Peyer's patch (tissue), 4 donors: ENCODE results near the gene DOK5.

DNA sequence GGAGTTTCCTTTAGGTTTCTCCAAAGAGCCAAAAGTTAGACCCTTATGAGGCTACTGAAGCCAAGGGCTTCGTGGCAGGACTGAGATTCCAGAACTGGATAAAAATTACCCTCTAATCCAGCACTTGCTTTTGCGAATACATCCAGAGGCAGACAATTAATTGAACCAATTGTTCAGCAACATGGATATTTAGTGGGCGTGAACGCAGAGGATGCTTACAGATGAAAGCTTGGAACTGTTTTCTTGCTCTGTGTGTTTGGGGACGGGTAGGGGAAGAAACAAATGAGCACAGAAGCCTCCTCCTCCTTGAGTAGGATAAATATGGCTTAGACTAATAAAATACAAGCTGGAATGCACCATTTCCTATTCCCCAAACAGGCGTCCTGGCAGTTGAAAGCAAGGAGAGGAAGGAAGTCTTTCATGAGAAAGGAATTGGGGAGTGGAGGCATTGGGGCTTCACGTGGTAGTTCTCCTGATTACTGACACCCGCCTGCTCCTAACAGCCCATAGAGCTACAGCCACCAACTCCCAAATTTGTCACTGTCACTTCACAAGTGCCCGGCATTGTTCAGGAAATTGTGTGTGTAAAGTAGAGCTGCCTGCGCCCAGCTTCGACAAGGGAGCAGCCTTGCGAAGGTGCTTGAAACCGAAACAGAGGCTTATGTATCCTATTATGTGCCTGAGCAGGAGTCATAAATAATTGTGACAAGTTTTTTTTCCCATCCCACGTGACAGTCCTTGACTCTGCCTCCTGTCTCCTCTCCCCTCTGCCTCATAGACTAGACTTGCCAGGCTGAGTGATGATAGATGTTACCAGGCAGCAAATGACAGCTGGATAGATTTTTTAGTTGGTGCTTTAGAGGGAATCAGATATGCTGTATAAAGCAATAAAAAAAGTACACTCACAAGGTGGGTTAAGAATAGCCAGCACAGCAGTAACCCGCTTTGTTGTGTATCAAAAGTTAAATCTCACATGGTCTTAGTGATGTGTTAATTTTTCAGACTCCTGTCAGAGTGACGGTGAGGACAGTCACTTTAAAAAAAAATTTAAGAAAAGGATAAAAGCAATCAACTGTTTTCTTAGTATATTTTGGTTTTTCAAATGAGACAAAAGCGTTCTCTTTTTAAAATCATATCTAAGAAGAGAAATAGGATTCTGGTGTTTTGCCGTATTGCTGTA is 301.7 kb upstream of the ZFP64 start:
- PRO-cap = no peak
- RAMPAGE, long total RNA, 4 experiments = no peak in any of the 4 experiments

- PRO-cap = no peak
- RAMPAGE, long total RNA, 4 experiments = no peak in any of the 4 experiments
These were observed 49.0 kb upstream of the TSHZ2 start for GRCh38 chr20:52923168-52923628.

DNA sequence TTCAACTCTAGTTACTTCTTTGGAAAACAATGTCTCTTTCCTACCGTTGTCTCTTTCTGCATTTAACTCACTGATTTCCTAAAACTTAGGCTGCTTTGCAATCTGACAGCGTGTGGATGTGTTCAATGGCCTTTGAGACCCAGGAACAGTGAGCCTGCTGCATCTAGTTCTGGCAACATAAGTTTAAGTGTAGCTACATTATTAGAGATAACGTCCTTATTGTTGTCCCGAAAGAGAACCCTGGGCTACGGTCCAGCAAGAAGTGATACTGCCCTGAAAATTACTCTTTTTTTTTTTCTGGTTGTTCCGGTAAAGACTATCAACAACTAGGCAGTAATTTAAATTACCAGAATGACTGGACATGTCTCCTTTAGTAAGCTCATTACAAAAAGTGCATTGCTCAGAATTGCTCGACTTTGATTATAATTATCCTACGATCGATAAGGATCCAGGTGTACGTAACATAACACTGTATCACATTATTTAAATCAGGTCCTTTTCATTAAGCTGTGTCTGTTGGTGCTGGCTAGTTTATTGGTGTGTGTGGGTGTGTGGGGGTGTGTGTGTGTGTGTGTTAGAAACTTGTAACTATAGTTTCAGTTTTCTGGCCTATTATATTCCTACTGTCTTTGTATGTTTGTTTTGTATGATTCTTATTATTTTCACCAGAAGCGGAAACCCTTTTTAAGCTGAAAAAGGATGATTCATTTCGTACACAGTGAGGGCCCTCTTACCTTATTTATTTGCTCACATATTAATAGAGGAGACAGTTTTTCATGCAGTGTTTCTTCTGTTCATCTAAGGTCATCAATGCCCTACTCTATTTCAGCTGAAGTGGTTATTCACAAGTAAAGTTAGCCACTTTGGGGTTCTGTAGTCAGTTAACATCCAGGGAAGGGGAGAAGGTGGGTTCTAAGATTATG is 3.1 kb downstream of the TSHZ2 start:
- PRO-cap = no peak
- RAMPAGE, long total RNA, 4 experiments = no peak in any of the 4 experiments

GRCh38 chr20:53149243-53149764 is 177.1 kb downstream of the TSHZ2 start:
- PRO-cap = no peak
- RAMPAGE, long total RNA, 4 experiments = no peak in any of the 4 experiments

DNA sequence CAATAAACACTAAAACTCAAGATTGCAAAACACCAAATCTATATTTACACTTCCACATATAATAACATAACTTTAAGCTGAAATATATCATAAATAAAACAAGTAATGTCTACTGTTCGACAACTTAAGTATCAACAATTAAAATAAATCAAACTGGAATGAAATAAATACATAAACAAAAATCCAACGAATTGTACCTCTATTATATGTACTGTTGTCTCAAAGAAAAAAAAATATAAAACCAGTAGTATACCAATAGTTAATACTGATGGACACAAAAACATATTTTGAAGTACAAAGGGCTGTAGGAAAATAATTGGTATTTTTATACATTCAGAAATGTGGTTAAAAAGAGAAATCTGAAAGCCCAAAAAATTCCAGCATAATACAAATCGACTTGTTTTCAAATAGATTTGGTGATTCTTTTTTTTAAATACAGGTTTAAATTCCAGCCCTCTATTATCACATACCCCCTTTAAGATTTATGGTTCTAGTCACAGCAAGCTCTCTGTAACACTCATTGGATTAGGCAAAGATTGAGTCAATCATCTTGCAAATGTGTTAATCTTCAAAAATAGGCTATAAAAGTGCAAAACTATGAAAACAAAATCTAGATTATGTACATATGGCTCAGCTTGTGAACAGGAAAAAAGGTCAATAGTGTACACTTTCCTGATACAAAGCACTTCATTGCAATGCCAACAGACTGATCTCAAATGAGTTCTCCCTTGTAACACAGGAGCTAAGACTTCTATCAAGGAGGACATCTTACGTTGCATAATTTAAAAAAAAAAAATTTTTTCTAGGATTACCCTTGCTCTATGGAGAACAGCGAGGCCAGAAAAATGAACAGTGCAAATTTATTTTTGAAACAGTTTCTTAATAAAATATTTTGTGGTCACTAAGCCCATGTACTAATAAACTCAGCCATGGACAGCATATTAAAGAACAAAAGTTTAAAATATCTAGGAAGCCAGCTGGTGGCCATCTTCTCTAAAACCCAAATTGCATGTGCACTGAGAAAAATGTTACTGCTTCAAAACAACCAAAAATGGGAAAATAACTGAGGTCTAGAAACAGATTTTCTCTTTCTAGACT is 26.2 kb downstream of the ZNF217 start:
- PRO-cap = no peak
- RAMPAGE, long total RNA, 4 experiments = no peak in any of the 4 experiments

DNA sequence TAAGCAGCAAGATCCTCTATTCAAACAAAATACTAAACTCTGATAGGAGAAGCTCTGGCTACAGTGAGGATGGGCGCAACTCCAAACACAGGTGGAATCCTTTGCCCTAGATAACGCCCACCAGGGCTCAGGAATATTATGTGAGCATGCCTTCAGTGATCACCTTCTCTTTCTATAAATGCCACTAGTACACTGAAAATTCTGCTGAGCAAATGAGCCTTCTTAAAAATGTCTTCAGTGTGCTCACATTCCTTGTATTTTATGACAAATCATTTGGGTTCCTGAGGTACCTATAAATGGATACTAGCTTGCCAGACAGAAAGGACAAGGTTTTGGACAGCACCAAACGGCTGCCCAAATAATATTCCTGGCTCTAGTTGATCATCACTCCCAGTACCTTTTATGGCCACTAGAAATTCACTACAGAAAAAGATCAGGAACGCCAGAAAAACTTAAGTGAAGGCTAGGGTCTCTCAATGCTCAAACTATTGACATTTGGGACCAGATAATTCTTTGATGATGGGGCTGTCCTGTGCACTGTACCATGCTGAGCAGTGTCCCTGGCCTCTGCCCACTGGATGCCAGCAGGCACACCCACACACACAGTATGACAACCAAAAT is 13.1 kb downstream of the ZNF217 start:
- PRO-cap = no peak
- RAMPAGE, long total RNA, 4 experiments = no peak in any of the 4 experiments

DNA sequence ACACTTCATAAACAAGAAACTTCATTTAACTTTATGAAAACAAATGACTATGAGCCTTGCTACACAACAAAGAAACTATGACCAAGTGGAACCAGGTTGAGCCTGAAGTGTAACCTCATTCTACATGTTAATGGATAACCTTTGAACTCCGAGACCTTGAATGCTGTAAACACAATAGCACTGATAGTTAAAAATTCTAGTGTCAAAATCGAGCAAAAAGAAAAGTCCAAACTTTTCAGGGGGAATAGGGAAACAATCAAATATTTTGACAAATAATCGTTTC is 2.1 kb upstream of the ZNF217 start:
- PRO-cap = no peak
- RAMPAGE, long total RNA, 4 experiments = no peak in any of the 4 experiments

DNA sequence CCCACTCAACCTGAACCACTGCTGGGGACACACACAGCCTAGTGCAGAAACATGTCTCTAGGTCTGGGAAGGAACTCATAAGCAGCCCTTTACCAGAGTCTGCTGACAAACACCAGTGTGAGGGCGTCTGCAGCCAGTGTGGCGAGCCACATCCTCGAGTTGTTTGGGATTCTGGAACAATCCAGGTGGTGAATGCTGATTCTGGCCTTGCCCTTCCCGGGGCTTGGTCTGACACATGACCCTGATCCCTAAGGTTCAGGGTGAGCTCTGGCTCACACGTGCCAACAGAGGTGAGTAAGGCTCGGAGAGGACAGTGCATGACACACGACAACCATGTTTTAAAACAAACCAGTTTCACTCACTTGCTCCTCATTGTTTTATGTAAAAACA is 118.0 kb upstream of the ZNF217 start:
- PRO-cap = no peak
- RAMPAGE, long total RNA, 4 experiments = no peak in any of the 4 experiments

GRCh38 chr20:53866596-53867040 is 203.8 kb downstream of the BCAS1 start:
- PRO-cap = unidirectional peak, plus-strand start at chr20:53866972
- RAMPAGE, long total RNA, 4 experiments = no peak in any of the 4 experiments

- PRO-cap = no peak
- RAMPAGE, long total RNA, 4 experiments = no peak in any of the 4 experiments
These were observed 166.8 kb downstream of the BCAS1 start for GRCh38 chr20:53903506-53904131.

DNA sequence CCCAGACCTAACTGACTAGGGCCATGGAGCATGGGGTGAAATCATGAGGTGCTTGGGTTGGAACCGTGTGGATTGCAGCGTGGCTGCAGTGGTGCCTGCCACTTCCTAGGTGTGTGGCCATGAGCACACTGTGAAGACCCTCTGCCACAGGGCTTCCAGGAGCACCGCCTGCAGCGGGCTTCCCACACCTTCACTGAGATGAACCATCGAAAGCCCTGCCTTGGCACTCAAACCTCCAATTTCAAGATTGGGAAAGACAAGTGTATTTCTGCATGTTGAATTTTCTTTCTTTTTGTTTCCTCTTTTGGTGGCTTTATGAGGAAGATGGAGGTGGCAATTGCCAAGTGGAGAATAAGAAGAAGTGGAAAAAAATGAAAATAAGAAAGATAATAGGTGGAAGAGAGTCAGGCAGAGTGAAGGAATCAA is 160.1 kb downstream of the BCAS1 start:
- PRO-cap = no peak
- RAMPAGE, long total RNA, 4 experiments = no peak in any of the 4 experiments

DNA sequence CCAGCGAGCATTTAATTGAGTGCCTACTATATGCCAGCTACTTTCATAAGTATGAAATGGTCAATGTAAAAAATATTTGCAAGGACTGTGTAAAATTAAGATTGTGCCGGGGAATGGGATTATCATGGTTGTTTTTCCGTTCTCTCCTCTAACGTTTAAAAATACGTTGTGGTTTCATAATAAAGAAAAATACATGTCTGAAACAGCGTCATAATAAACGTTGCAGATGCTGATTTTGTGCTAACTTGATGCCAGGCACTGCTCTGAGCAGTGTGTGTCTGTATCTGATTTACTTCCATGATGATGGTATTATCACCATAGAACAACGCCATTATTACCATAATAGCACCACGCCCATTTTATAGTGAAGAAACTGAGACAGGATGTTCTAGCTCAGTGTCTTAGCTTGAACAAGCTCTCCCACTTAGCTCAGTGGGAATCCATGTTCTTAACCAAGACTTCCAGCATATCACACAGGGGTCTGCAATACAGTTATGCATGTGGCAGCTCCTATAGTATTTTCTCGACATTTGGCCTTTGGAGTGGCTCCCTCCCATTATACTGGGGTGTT is 144.5 kb downstream of the BCAS1 start:
- PRO-cap = unidirectional peak, plus-strand start at position 396 of the sequence
- RAMPAGE, long total RNA, 4 experiments = no peak in any of the 4 experiments

- PRO-cap = no peak
- RAMPAGE, long total RNA, 4 experiments = no peak in any of the 4 experiments
These were observed 113.1 kb downstream of the BCAS1 start for GRCh38 chr20:53957294-53957709.

DNA sequence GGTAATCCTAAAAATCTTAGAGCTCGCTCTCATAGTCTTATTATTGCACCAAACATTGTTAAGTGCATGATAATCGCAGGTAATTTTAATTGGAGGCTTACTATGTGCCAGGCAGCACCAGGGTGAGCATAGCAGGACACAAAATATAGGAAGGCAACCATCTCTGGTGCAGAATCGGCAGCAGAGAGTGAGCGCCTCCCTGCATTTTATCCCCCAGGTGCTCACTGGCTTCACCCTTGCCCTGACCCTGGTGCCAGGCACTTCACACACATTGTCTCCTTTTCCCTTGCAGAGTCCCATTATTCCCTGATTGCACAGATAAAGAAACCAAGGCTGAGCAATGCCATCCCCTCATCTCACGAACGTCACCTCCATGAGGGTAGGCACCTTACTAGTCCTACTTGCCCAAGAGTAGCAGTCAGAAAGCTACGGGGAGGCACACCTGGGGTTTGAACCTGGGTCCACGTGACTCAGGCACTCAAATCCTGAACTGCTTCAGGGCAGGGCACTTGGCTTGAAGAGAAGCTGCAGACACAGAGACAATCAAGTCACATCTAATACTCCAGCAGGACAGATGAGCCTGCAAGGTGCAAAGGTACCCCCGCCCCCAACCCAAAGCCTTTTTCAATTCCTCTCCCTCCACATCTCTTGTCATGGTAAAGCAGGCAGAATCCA is 2.0 kb downstream of the BCAS1 start:
- PRO-cap = no peak
- RAMPAGE, long total RNA, 4 experiments = no peak in any of the 4 experiments

DNA sequence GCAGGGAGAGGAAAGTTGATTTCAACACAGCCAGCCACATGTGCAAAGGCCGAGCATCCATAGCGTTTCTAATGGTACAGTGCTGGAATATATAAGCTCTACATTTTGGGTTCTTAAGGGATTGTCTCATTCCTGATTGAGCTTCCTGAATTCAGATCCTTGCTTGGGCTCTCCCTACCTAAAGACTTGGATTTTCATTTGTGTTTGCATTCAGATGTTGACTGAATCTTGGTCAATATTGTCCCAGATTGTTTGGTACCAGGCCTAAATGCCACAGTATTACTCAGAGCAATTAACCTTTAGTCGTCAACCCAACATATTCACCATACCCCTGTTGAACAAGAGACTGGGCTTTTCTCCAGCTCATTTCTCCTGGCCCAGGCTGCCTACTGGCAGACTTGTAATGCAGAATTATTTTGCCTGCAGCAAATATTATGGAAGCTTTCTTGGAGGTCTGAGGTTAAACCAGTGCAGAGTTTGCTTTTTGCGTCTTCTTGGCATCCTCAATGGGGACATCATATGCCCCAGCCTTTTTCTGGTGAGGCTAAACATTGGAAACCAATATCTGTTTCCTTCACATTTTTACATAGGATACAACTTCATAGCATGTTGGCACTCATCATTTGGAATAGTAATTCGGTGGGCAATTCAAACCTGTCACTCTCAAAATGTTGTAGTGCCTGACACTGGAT is 14.6 kb upstream of the BCAS1 start:
- PRO-cap = no peak
- RAMPAGE, long total RNA, 4 experiments = no peak in any of the 4 experiments

GRCh38 chr20:54475417-54476579 is at the start of gene DOK5:
DOK5 (plus strand) TSS chr20:54475593.
- PRO-cap = no peak
- RAMPAGE, long total RNA, 4 experiments = no peak in any of the 4 experiments

GRCh38 chr20:54619086-54619592 is 143.7 kb downstream of the DOK5 start:
- PRO-cap = no peak
- RAMPAGE, long total RNA, 4 experiments = no peak in any of the 4 experiments

- PRO-cap = no peak
- RAMPAGE, long total RNA, 4 experiments = no peak in any of the 4 experiments
These were observed 923 bp downstream of the AURKA start for GRCh38 chr20:56391118-56391466.

DNA sequence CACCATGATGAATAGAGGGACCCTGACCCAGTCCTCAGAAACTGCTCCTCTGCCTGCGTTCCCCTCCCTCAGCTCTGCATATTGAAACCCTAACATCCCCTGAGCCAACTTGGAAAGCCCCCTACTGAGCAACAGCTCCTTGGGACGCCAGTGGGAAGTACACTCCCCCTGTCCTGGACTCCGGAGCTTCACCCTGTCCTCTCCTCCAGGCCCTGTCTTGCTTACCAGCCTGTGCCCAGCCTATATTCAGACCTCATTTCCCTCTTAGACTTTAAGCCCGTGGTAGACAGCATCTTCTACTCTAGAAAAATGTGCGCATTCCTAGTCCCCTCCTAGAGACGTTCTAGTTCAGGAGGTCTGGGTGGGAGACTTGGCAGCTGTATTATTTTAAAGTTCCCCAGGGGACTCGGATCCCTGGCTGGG is 24.2 kb upstream of the RTF2 start:
- PRO-cap = no peak
- RAMPAGE, long total RNA, 4 experiments = no peak in any of the 4 experiments

DNA sequence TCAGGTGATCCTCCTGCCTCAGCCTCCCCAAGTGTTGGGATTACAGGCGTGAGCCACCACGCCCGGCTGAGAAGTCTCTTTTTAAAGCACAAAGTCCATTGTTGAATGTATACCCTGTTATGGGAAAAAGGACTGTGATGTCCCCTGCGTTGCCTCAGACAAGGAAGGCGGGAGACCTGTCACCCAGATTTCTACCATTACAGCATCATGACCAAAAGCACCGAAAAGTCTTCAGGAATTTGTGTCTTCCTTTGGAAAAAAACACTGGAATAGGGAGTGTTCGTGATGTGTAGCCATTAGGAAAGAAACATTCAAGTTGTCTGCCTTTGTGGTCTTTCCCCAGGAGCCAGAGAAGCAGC is 18.2 kb upstream of the RTF2 start:
- PRO-cap = no peak
- RAMPAGE, long total RNA, 4 experiments = no peak in any of the 4 experiments